AG09319 (cell line): ENCODE measurements around a stretch of chr12.

GRCh38 chr12:49086137-49086721, 8.4 kb downstream of the DHH start:
- RRBS: no CpG with 5 or more reads among the region's 4 CpGs

- RRBS: no CpG with 5 or more reads among the region's 6 CpGs
Measured at GRCh38 chr12:49161246-49161715, 27.6 kb downstream of the TUBA1A start.

DNA sequence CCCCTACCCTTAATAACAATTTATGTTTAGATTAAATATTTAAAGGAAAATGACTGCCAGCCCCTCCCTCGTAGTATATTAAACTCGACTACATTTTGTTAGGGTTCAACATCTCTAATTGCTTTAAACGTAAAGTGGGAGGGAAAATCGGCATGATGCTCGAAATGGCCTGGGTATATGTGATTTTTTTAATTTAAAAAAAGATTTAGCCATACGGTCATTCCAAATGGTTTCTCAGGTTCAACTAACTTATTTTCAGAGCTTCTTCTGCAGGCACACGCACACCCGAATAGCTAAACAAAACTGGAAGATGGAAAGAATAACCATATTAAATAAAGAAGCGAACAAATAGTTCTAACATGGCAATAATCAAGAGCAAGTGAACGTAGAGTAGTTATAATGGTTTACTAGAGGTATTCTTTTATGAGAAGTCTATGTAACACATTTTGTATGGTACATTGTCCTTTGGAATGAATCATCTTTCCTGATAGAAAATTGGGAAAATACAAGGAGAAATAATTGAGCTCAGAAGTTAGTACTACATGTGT, 629 bp upstream of the TUBA1A start:
- RRBS: no CpG with 5 or more reads among the region's 10 CpGs

DNA sequence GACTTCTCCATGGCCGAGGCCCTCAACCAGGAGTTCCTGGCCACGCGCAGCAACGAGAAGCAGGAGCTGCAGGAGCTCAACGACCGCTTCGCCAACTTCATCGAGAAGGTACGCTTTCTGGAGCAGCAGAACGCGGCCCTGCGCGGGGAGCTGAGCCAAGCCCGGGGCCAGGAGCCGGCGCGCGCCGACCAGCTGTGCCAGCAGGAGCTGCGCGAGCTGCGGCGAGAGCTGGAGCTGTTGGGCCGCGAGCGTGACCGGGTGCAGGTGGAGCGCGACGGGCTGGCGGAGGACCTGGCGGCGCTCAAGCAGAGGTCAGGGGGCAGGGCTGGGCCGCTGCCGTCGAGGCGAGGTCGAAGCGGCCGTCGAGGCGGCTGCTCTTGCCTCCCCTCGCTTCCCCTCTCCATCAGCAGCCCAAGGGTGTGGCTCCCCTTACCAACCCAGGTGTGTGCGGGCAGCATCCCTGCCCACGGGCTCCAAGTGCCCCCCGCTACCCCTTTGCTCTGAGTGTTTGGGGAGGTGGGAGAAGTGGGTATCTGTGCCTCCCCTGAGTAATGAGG, 566 bp downstream of the PRPH start:
- RRBS: 23% methylated on average over 10 of the region's 46 CpGs

- RRBS: no CpG with 5 or more reads among the region's 7 CpGs
Measured at GRCh38 chr12:49643088-49643689, 19.8 kb downstream of the PRPF40B start.

DNA sequence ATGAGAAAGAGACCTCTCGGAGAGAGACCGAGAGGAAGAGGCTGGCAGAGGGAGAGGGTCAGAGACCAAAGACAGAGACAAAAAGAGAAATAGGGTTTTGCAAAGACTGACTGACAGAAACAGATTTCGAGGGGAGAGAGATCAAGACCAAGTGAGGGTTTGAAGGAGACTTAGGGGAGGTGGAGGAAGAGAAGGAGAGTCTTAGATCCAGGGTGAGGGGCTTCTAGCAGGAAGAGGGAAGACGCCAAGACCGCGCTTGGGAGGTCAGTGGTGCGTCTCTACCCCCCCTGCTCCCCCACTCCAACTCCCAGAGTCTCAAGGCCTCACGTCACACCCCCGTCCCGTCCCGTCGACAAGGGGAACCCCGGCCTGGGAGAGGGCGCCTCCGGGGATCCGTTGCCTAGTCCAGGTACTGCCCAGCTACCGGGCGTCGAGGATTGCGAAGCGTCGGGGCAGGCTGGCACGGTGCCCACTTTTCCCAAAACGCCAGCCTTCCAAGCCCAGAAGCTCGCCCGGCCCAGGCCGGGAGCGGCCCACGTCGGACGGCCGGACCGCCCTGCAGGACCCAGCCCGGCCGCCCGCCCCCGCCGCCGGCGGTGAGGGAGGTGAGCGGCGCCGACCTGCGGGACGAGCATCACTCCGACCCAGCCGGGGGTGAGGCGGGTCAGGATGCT, 804 bp upstream of the AQP5 start:
- RRBS: 6% methylated on average over 19 of the region's 48 CpGs

GRCh38 chr12:49962712-49963376, 1.2 kb downstream of the AQP5 start:
- RRBS: no CpG with 5 or more reads among the region's 15 CpGs

DNA sequence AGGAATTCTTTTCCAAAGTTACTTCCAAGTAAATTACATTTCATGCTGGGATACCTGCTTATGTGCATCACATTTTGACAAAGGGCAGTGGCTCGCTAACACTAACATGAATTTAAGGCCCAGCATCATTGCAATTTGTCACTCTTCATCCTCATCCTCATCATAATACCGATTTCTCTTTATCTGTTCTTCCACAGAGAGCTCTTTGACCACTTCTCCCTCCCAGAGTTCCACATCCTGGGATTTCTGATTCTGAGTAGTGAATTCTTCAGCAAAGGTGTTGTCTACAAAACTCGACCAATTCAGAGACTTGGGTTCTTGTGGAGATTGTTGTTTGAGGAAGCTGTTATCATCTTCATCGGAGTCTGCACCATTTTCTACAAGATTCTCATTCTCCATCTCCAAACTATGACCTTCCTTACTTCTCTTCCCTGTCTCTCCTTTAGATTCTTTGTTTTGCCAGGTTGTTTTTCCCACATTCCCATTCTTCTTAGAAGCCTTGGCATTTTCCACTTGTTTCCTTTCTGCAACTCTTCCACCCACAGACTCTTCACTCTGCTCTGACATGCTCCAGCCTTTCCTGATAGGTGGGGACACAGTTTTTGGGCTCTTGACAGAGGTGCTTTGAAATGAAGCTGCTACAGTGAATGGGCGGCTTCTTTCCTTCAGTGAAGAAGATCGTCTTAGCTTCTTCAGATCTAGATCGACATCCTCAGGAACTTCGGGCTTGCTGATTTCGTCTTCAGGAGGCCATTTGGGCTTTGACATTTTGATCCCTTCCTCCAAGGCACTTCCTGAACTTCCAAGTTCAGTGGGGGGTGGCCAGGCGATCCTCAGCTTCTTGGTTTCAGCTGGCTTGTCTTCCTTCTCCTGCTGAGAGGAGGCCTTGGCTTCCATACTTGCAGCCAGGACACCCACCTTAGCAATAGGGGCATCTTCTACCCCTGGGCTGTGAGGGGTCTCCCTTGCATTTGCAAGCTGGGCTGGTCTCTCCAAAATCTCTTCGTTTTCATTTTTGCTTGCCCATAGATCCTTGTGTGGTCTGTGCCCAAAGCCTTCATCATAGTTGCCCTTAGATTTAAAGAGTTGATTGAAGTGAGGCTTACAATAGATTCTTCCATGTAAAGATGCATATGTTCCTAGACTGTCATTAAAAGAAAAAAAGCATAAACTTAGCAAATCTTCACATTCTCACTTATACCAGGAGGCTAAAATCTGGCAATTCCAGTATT, 10.2 kb upstream of the CERS5 start:
- RRBS: no CpG with 5 or more reads among the region's 11 CpGs

GRCh38 chr12:50241944-50242470, 41.3 kb downstream of the LIMA1 start:
- RRBS: no CpG with 5 or more reads among the region's 4 CpGs

DNA sequence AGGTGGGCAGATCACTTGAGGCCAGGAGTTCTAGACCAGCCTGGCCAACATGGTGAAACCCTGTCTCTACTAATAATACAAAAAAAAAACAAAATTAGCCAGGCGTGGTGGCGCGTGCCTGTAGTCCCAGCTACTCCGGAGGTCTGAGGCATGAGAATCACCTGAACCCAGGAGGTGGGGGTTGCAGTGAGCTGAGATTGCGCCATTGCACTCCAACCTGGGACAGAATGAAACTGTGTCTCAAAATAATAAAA, 8.3 kb downstream of the LIMA1 start:
- RRBS: no CpG with 5 or more reads among the region's 5 CpGs

DNA sequence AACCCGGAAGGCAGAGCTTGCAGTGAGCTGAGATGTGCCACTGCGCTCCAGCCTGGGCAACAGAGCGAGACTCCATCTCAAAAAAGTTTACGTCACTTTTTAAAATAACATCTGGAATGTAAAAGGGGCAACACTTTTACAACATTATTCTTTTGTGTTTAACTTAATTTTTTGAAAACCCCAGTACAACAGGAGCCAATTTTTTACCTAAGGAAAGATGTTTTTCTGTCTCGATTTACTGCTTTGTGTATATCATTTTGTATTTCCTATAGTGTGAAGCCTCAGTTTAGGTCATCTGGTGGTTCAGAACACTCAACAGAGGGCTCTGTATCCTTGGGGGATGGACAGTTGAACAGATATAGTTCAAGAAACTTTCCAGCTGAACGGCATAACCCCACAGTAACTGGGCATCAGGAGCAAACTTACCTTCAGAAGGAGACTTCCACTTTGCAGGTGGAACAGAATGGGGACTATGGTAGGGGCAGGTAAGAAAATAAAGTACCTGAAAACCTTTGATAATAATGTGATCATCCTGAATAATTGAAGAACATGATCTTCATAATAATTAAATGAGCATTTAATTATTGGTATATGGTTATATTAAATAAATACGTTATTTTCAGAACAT, 43.8 kb upstream of the DIP2B start:
- RRBS: no CpG with 5 or more reads among the region's 7 CpGs

GRCh38 chr12:50505897-50506493, 1.2 kb downstream of the DIP2B start:
- RRBS: no CpG with 5 or more reads among the region's 4 CpGs

GRCh38 chr12:50506657-50507221, 2.0 kb downstream of the DIP2B start:
- RRBS: no CpG with 5 or more reads among the region's 5 CpGs

GRCh38 chr12:50520265-50521369, 15.8 kb downstream of the DIP2B start:
- RRBS: no CpG with 5 or more reads among the region's 19 CpGs

GRCh38 chr12:50522331-50522778, 17.6 kb downstream of the DIP2B start:
- RRBS: no CpG with 5 or more reads among the region's 4 CpGs

DNA sequence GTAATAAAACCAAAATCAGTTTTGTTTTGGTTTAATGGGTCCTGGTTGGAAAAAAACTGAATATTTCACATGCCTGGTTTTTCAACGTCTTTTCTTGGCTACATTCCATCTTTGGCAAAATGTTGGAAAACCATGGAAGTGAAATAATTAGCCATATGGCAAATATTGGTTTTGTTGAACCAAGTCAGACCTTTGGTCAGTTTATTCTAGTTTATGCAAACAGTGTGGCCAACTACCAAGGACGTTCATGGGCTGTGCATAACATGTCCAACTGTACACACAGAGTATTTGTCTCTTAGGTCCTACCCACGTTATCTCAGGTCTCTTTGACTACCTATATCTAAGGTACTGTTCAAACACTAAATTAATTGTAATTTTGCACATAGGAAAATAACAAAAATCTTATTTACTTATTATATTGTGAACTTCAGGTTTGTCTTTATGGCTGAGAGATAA, 22.3 kb downstream of the DIP2B start:
- RRBS: no CpG with 5 or more reads among the region's 3 CpGs

DNA sequence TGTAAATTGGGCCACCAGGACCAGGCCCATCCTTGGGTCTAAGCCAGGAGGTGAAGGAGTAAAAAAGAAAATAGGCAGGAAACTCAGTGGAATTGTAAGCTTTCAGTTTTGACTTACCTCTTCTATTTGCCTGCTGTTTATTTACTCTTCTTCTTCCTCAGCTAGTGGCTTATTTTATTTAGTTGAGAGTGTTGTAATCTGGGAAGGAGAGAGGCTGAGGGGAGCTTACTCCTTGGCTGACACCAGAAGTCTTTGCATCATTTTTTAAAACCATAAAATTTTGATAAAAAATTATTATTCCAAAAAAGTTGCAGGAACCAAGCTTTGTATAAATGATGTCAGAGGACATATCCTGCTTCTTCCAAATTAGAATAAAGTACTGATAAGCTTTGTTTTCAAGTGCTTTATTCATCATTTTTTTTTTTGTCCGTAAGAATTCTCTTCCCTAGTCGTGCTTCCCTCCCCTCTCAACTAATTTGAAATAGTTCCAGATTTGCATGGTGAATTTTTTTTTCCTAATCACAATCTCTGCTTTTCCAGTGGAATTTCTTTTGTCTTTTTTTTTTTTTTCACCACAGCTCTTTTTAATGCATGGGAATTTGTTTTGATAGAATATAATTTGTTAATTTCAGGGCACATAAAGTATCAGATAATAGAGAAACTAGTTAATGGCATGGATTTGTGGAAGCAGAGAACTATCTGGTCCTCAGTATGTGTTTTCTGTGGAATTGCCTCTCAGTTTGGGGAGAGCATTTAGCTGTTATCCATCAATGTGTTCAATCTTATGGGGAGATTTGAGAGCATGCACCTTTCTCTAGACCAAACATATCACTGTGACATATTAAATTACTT, 64.0 kb downstream of the DIP2B start:
- RRBS: no CpG with 5 or more reads among the region's 2 CpGs

DNA sequence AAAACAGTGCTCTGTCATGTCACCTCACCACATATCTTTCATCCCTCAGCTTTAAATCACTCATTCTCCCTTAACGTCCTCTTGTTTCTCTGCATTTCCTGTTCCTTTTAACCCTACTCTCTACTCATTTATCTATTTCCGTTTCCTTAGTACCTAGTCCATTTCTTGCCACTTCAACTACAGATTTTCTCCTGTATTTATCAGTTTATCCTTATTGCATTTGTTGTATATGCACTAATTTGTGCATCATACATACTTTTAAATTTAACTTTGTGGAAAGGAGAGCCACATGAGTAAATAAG, 120.3 kb downstream of the DIP2B start:
- RRBS: no CpG with 5 or more reads among the region's 2 CpGs

- RRBS: no CpG with 5 or more reads among the region's 14 CpGs
Measured at GRCh38 chr12:50937044-50937674, 12.3 kb downstream of the METTL7A start.

DNA sequence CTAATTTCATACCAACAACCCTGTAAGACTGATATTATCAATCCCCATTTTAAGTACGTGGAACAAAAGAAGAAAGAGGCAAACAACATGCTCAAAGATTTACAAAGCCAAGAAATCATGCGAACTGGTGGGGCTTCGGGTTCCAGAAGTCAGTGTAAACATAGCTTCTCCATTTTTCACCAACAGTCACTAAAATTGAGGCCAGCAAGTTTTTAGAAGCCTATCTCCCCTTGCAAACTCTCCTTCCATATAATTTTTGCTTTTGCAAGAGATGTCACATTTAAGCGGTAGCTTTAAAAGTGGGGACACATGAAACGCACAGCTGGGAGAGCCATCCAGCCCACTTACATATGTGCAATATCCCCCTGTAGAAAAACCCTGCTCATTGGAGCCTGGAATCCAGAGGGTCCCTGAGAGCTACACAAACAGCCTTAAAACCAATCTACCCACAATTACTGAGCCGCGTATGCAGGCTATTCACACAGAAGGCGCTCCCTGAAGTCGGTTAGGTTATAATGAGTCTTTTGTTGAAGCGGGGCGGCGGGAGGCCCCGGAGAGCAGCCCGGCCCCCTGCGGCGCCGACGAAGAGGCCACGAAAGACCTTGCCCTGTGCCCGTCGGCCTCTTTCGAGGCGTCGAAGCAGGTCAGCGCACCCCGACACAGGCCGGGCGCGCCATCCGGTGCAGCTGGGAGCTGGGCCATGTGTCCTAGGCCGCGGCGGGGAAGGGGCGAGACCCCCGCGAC, 687 bp downstream of the SLC11A2 start:
- RRBS: under 1% methylated on average over 7 of the region's 36 CpGs